HGPS cell (cell line): ENCODE measurements around a stretch of chr18.

- RRBS = no CpG with 5 or more reads among the region's 7 CpGs
These were observed 33.4 kb upstream of the ZNF396 start for GRCh38 chr18:35410576-35410932.

- RRBS = no CpG with 5 or more reads among the region's 5 CpGs
These were observed 17.4 kb downstream of the INO80C start for GRCh38 chr18:35480034-35481020.

DNA sequence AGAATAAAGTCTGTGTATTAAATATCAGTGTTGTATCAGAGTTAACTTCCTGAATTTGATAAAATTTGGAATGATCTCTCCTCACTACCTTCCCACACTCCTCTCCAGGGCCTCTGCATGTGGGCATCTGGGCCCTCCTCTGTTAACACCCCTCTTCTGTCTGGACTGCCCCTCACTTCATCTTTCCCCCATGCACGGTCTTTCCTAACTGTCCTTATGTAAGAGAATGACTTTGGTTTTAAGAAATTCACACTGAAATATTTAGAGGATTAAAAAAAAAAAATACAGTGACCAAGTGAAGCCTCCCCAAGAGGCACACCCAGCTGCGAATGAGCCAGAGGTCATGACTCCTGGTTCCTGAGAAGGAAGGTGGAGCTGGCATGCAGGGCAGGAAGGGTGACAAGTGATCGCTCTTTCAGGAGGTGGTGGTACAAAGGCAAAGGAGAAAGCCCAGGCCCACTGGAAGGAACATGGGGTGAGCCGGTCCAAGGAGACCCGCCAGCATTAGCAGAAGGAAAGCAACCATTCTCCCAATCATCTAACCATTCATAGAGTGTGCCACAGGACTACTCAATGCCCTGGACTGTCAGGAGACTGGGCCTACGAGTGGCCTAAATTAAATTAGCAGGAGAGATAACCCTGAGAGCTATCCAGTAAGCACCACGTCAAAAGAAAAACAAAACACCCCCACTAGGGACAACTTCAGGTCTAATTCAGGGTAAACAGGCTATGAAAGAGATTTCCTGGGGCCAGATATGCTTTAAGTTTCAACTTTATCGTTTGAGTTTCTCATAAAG lies 7.8 kb downstream of the INO80C start:
- RRBS = no CpG with 5 or more reads among the region's 8 CpGs

- RRBS = no CpG with 5 or more reads among the region's 11 CpGs
These were observed 732 bp upstream of the INO80C start for GRCh38 chr18:35498523-35498861.

GRCh38 chr18:35580517-35581658 lies 652 bp upstream of the GALNT1 start:
- RRBS = under 1% methylated on average over 45 of the region's 121 CpGs

DNA sequence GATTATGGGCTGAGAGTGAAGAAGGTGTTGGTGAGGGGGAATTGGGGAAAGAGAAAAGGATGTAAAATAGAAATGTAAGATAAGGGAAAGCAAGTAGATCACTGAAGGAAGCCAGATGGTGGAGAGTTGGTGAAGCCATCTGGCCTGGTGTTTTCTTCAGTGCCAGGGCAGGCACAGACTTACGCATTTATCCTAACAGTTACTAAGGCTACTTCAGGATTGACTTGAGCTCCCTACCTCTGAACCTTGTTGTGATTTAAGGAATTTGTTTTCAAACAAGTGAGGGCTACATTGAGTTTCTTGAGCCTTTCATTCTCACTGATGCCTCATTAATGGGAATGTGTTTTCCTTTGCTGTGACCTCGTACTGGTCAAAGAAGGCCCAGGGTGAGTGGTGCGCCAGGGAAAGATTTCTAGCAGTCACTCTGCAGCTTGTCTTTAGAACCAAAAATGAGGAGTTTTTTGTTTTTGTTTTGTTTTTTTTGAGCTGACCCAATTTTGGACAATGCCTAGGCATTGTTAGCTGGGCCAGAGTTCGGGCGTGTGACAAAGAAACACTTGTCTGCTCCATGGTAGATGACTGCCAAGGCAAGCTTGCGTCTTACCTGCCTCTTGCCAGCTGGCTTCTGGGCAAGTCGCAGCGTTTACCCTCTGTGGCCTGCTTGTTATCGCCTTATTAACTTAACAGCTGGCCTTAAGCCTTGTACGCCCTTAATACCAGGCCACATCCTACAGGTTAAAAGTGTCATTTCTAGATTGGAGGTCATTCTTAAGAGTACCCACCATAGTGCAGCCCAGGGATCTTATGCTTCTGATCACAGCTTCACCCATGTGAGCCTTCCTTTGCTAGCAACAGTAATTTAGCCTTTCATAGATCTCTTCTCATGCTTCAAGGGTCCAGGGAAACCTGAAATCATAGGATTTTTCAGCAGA lies 114.2 kb downstream of the GALNT1 start:
- RRBS = no CpG with 5 or more reads among the region's 10 CpGs

- RRBS = no CpG with 5 or more reads among the region's 10 CpGs
These were observed 149.1 kb downstream of the GALNT1 start for GRCh38 chr18:35730494-35731121.

DNA sequence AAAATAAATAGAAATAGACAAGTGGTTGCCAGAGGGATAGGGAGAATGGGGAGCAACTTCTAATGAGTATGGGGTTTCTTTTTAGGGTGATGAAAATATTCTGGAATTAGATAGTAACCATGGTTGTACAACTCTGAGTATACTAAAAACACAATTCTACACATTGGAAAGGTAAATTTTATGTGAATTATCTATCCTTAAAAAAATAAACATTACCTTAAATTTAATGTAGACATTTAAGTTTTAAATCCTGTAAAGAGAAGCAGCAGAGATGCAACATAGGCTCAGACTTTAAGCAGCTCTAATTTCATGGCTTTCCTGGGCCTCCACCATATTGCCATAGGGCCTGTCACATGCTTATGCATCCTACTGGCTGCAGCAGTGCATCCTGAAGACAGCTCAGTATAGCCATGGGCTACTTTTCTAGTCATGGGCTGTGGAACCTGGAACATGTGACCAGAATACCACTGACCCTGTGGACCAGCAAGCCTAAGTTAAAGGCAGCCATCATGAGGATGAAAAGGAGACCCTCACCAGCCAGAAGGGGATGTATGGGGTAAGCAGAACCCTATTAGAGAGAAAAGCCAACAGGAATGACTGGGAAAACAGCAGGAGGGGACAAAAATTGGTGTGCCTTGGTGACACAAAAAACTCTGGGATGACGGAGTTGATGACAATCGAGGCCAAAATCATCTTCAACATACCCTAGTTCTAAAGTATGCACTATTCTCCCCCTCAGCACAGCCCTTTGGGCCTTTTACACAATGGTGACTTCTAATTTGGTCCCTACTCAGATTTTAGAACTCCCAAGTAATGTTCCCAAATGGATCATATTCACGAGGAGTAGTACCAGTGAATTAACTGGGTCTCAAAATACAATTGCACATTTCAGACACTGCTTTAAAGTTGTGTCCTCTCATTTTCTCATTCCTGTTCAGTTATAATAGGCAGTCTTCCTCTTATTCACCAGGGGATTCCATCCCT lies 10.8 kb downstream of the C18orf21 start:
- RRBS = no CpG with 5 or more reads among the region's 3 CpGs

DNA sequence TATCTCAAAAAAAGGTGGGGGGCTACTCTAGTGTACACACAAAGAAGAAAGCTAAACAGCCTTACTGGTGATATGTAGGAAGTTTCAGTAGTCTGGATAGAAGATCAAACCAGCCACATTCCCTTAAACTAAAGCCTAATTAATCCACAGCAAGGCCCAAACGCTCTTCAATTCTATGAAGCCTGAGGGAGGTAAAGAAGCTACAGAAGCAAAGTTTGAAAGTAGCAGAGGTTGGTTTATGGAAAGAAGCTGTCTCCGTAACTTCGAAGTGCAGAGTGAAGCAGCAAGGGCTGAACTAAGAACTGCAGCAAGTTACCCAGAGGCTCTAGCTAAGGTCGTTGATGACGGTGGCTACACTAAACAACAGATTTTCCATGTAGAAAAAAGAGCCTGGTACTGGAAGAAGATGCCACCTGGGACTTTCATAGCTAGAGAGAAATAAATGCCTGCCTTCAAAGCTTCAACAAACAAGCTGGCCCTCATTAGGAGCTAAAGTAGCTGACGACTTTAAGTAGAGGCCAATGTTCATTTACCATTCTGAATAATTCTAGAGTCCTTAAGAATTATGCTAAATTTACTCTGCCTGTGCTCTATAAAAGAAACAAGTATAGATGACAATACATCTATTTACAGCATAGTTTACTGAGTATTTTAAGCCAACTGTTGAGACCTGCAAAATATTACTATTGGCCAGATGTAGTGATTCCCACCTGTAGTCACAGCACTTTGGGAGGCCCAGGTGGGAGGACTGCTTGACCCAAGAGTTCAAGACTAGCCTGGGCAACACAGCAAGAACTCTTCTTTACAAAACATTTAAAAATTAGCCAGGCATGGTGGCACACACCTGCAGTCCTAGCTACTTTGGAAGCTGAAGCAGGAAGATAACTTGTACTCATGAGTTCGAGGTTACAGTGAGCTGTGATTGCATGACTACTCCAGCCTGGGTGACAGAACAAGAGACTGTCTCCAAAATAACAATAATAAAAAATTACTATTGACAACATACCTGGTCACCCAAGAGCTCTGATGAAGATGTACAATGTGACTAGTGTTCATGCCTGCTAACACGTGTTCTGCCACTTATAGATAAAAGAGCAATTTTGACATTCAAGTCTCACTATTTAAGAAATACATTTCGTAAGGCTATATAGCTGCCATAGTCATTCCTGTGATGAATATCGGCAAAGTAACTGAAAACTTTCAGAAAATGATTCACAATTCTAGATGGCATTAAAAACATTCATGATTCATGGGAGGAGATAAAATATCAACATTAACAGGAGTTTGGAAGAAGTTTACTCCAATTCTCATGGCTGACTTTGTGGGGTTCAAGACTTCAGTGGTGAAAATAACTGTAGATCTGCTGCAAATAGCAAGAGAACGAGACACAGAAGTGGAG lies 44.9 kb downstream of the RPRD1A start:
- RRBS = no CpG with 5 or more reads among the region's 11 CpGs

- RRBS = no CpG with 5 or more reads among the region's 3 CpGs
These were observed 26.3 kb downstream of the ELP2 start for GRCh38 chr18:36155874-36156437.

- RRBS = no CpG with 5 or more reads among the region's 3 CpGs
These were observed 11.2 kb upstream of the MOCOS start for GRCh38 chr18:36176060-36176557.

GRCh38 chr18:36296312-36296959 lies 1.1 kb upstream of the FHOD3 start:
- RRBS = no CpG with 5 or more reads among the region's 31 CpGs

DNA sequence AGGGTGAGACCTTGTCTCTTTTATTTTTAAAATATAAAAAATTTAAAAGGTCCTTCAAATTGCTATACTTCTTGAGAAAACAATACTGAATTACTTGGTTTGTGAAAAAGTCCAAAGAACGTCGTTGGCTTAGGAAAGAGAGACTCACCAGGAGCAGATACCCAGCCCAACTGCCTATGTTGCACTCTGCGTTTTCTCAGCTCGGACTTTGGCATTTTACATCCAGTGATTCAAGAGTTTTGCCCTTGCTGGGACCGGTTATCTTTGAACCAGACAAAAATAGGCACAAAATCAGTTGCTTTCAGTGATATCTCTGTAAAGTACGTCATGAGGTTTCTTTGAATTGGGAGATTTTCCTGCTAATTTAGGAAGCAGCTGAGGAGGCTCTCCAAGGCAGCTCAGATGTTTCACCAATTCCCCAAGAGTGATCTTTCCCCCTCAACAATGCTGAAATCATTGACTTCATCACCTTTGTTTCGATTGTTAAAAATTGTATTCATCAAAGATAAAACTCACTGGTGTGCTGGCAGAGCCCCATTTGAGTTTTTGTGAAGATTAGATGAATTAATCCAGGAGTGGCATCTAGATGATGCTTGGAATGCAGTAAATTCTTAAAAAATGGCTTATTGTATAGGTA lies 29.3 kb downstream of the FHOD3 start:
- RRBS = no CpG with 5 or more reads among the region's 7 CpGs

DNA sequence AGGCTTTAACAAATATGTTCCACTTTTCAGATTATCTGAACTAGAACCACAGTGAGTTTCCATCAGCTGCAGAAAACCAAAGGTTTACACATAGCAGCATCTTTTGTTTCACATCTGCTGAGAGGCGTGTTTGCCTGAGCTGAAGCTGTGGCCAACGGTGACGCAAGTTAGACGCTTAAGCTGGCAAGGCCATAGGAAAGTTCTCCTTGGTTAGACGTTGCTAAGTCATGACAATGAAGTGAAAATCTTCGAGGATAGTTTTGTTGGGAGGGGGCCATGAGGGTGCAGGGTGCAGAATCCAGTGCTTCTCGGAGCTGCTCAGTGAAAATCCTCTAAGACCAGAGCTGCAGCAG lies 105.2 kb downstream of the FHOD3 start:
- RRBS = no CpG with 5 or more reads among the region's 7 CpGs

DNA sequence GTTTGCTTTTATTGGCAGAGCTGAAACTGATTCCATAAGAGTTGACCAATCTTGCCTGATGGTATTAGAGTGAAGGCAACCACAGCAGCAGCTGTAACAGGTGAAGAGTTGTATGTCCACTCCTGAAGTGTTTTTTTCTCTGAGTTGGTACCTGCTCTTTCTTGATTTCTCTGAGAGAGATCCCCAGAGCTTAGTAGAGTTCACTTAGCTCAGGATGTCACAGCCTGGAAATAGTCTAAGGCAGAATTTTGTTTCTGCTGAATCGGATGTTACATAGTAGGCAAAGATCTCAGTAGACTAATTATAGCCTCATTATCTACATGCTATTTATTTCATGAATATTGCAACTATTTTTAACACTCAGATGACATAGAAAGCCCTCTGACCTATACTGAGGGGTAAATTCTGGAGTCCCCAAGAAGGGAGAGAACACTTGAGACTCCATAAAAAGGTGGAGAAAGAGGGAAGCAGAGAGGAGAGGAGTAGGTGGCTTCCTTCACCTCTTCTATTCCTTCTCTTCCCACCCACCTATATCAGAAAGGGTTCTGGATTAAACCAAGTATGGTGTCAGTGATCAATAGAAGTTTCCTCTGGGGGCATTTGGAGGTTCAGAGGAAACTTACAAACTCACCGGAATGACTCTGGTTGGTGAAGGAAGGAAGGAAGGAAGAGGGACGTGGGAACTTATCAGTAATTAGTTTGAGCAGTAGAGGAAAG lies 160.2 kb downstream of the FHOD3 start:
- RRBS = no CpG with 5 or more reads among the region's 3 CpGs

DNA sequence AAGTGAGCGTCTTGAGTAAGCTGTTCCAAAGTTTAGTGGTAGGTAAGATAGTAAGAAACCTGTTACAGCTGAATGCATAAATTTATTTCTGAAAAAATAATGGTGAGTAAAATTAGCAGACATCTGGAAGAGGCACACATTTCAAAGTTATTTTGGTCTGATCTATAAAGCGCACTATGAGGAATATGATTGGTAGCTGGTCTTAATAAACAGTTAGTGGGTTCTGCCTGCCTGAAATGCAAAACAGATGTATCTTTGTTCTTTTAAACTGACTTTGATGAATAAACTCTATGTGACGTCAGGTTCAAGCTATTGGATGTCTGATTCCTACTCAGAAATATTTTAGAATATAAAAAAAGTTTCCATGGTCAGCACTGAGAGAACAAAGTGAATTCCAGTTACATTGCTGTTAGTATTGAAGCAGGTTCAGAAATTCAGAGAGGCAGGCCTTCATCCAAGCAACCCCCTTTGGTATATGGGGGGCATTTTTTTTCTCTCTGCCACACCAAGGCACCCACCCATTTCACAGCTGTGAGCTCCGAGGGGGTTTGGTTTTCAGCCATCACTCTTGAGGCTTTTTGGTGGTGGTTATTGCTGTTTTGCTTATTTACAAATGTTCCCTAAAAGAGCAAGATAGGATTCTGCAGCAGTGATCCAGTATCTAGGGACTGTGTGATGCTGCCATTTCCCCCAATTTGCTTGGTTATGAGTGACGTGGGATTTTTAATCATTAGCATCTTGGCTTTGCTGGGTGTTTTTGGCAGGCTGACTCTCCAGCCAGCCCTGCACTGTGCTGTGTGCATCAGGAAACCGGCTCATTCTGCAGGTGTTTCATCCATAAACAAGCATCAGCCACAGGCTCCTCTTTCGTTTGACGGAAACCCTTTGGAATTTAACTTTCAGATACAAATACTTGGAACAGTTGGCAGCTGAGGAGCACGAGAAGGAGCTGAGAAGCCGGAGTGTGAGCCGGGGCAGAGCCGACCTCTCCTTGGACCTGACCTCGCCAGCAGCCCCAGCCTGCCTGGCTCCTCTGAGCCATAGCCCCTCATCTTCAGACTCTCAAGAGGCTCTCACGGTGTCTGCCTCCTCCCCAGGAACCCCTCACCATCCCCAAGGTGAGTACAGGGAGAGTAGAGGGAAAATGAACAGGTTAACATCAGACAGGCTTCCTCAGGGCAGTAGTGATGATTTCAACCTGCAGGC lies 136.1 kb downstream of the TPGS2 start:
- RRBS = no CpG with 5 or more reads among the region's 14 CpGs

DNA sequence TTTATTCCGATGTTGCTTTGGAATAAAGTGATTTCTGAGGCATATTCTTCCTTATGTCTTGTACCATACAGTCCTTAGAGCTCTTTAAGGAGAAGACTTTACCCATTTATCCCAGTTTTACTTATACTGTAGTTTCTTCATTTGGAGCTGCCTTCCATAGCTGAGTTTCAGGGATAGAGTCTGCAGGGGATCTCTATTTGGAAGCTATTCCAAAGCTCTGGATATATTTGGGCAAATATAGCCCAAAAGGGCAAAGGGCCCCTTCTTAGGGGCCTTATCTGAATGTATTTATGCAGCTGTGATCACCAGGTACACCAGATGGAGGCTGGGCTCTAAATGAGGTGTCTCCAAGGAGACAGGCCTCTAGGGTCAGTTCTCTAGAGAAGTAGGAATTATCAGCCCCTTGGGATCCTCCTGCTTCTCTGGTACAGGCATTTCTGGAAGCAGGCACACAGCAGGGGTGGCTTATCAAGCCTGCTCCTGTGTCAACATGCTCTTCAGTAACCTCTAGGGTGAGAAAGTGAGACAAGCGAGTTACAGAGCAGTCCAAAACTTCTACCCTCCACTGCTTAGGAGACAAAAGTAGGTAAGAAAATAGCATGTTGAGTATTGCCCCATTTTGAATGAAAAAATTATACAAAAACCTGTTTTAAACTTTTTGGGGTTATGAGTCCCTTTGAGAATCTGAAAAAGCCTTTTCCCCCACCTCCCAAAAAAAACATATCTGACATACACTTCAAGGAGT lies 13.9 kb downstream of the TPGS2 start:
- RRBS = no CpG with 5 or more reads among the region's 2 CpGs

DNA sequence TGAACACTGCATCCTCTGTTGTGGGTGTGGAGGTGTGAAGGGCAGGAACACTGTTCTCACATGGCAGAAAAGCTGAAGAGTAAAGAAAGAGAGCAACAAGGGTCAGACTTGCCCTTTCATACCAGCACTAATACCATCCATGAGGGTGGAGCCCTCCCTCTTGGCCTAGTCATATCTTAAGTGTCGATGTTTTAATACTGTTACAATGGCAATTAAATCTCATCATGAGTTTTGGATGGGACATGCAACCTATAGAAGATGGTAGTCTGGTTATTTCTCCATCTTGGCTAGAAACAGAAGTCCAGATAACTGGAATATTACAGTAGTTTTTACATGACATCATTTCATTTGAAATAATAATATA lies 1520.6 kb upstream of the CELF4 start:
- RRBS = no CpG with 5 or more reads among the region's 1 CpG

- RRBS = no CpG with 5 or more reads among the region's 3 CpGs
These were observed 1034.4 kb upstream of the PIK3C3 start for GRCh38 chr18:40920645-40921070.

- RRBS = no CpG with 5 or more reads among the region's 2 CpGs
These were observed 83.7 kb downstream of the PIK3C3 start for GRCh38 chr18:42038754-42039186.